Bronchus fibroblast of lung (primary cell): ENCODE measurements around a stretch of chr20.

GRCh38 chr20:47533398-47533872 is 31.7 kb downstream of the NCOA3 start:
- RAMPAGE, long total RNA = no peak

- RAMPAGE, long total RNA = no peak
These were observed 919 bp upstream of the SULF2 start for GRCh38 chr20:47785838-47786962.

DNA sequence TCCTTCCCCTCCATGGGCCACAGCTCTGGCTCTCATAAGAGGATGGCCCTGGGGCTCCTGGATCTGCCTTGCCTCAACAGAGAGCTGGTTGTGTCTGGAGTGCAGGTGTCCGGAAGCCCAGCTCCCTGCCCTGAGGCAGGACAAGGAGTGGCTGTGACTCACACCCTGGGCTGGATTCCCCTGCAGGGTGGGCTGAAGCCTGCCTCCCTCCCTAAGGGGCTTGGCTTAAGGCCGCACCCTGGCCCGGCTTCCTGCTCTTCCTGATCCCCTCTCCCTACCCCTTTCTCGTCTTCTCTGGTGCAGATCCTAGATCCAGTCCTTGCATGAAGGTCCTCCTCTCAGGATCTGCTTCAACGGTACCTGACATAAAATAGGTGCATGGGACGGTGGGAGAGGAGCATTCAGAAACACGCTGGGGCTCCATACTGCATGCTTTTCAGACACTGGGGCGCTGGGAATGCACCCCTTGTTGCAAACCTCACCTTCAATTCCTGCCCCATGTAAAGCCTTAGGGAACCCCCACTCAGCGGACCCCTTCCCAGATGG is 24.5 kb upstream of the SULF2 start:
- RAMPAGE, long total RNA = no peak

- RAMPAGE, long total RNA = no peak
These were observed 203.4 kb upstream of the SULF2 start for GRCh38 chr20:47988511-47989193.

GRCh38 chr20:48020088-48020451 is 234.8 kb upstream of the SULF2 start:
- RAMPAGE, long total RNA = no peak

- RAMPAGE, long total RNA = no peak
These were observed 507.4 kb upstream of the SULF2 start for GRCh38 chr20:48292619-48293159.

- RAMPAGE, long total RNA = no peak
These were observed 516.2 kb downstream of the PREX1 start for GRCh38 chr20:48311504-48312108.

DNA sequence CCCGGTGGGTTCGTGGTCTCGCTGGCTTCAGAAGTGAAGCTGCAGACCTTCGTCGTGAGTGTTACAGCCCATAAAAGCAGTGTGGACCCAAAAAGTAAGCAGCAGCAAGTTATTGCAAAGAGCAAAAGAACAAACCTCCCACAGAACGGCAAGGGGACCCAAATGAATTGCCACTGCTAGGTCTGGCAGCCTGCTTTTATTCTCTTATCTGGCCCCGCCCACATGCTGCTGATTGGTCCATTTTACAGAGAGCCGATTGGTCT is 264.4 kb downstream of the PREX1 start:
- RAMPAGE, long total RNA = no peak

DNA sequence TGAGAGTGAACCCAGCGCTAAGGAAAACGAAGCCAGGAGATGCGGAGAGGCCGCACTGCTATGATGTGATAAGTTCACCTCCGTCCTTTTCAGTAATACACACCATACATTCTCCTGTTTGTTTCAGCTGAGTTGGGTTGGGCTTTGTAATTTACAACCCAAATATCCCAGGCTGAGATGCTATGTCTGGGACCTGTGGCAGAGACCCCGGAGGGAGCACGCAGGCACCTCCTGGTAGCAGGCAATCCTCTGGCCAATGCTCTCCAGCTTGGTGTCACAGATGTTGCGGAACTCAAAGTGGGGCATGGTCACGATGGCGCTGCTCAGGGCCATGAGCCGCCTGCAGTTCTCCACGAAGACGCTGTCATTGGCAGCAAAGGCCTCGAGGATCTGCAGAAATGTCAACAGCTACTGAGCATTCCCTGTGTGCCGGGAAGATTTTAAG is 177.1 kb downstream of the PREX1 start:
- RAMPAGE, long total RNA = no peak

GRCh38 chr20:48723240-48724172 is 104.3 kb downstream of the PREX1 start:
- RAMPAGE, long total RNA = no peak

GRCh38 chr20:48724990-48726207 is 102.4 kb downstream of the PREX1 start:
- RAMPAGE, long total RNA = no peak

DNA sequence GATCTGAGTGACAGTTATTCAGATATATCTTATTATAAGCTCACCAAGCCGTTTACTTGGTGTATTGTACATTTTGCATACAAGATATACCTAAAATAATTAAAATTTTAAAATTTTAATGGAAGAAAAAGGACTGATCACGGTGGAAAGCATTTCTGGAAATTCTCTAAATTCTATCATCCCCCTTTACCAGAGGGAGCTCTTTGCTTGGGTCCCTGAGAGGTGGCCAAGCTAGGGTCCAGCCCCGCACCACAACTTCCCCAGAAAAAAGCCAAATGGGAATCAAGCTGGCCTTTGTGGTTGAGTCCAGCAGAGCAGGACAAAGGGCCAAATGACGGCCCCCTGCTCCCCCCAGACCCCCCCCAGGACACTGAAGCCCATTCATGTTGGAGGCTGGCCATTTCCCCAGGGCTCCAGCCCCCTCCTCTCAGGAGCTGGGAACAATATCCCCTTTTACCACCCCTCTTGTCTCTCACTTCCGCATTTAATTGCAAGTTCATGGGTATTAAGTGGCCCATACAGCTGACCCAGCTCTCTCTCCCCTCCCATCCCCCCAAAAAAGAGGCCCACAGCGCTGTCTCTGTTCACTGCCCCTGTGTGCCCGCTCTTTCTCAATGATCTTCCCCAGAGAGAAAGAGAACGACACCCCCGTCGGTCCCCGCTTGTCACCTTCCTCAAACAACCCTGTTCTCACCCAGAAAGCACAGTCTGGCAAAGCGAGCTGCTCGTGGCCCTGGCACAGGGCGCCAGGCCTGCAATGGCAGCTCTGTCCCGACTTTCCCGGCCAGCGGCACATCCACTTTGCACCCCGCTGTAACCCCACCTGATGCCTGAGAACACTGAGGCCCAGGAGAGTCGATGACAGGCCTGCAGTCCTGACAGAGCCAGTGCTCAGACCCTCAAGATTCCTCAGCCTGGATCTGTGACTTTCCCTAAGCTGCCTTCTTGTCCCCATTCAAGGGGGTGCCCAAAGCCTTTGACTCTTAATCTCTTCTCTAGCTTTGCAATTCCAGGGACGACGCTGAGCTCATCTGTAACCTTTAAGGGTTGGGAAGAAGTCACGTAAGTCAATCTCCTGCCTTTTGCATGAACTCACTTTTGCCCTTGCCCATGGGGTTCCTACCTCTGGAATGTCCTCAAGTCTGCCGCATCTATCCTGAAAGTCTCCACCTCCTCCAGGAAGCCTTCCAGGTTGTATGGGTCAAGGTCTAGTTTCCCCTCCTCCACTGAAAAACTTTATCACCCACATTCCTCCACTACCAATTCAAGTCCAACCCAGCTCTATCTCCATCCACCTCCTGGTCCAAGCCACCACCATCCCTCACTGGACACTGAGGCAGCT is 30.3 kb downstream of the PREX1 start:
- RAMPAGE, long total RNA = no peak

DNA sequence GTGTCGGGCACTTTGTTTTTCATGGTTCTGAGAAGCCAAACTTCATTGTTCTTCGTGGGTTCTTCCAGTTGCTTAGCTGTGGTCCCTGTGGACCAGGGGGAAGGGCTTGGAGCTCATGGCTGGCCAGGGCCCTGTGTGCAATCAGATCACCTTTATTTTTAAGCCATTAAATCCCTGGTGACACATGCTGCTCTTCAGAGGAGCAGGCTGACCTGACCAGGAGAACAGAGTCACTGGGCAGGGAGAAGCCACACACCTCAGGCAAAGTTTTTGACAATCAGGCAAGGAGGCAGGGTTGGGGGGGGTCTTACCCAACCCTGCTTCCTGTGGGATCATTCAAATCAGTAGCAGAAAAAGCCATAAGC is 36.9 kb upstream of the PREX1 start:
- RAMPAGE, long total RNA = no peak

DNA sequence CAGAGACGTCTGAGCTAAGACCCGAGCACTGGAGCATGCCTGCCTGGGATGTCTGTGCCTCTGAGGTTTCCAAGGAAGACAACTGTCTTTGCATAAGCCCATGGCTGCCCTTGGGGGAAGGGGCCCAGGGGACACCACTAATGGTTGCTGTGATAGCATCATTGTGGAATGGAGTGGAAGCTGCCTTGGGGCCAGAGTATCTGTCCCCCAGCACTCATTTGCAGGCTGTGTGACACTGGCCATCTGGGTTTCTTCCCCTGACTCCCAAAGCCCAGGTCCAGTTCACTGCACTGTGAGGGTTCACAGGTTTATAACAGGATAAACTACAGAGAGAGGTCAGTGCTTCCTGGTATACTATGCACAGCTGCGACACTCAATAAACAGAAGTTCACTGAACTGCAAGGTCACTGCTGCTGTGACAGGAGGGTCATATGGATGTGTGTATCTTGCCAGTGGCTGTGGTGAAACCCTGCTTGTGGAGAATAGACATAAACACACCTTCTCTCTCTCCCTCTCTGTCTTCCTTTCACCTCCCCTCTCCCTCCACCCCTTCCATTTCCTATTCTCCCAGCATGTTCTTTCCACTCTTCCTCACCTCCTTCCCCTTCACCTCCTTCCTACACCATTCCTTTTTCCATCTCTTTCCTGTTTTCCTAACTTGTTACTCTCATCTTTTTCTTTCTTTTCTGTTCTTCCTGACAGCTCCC is 1.3 kb upstream of the ARFGEF2 start:
- RAMPAGE, long total RNA = no peak

DNA sequence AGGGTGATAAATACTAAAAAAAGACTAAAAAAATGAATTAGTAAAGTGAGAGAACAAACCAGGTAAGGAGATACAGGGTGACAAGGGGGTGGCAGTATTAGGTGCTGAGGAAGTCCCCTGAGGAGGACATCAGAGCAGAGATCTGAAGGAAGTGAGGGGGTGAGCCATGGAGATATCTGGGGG is 9.9 kb downstream of the ARFGEF2 start:
- RAMPAGE, long total RNA = no peak

DNA sequence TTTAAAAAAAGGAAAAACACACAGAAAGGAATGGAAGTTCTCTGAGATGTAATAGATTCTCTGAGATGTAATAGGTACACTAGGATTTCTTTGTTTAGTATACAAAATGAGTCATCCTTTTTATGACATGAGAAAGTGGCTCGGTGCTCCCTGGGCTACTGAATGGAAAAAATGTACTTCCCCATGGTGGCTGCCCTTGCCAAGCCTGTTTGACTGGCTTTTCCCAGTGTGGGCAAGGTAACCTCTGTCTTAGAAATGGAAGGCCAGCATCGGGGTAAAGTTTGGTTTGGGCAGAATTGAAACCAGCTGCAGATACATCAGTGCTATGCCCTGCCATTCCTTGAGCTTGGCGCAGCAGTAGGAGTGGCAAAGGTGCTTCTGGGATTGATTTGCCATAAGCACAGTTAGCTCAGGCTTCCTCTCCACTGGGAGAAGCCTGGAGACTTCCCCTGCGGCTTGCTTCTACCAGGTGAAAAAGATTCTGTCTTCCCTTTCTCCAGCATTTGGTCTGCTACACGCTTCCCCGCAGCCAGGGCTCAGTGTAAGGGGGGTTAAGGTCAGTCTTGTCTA is 24.4 kb downstream of the ARFGEF2 start:
- RAMPAGE, long total RNA = no peak

- RAMPAGE, long total RNA = no peak
These were observed 55.1 kb upstream of the CSE1L start for GRCh38 chr20:48990847-48991528.

DNA sequence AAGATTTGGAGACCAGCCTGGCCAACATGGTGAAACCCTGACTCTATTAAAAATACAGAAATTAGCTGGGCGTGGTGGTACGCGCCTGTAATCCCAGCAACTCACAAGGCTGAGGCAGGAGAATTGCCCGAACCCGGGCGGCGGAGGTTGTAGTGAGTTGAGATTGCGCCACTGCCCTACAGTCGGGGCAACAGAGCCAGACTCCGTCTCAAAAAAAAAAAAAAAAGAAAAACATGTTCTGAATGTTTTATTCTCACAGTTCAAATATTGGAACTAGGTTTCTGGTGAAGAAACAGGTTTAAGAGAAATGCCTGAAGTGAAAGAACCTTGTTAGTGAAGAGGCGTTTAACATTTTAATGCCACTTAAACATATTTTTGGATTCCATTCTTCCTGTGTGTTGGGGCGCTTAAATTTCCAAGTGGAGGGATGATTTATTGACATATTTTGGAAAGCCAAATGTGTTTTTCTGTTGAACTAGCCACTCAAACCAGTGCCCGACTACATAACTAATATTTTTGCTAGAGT is 1.6 kb upstream of the ZNFX1 start:
- RAMPAGE, long total RNA = no peak

DNA sequence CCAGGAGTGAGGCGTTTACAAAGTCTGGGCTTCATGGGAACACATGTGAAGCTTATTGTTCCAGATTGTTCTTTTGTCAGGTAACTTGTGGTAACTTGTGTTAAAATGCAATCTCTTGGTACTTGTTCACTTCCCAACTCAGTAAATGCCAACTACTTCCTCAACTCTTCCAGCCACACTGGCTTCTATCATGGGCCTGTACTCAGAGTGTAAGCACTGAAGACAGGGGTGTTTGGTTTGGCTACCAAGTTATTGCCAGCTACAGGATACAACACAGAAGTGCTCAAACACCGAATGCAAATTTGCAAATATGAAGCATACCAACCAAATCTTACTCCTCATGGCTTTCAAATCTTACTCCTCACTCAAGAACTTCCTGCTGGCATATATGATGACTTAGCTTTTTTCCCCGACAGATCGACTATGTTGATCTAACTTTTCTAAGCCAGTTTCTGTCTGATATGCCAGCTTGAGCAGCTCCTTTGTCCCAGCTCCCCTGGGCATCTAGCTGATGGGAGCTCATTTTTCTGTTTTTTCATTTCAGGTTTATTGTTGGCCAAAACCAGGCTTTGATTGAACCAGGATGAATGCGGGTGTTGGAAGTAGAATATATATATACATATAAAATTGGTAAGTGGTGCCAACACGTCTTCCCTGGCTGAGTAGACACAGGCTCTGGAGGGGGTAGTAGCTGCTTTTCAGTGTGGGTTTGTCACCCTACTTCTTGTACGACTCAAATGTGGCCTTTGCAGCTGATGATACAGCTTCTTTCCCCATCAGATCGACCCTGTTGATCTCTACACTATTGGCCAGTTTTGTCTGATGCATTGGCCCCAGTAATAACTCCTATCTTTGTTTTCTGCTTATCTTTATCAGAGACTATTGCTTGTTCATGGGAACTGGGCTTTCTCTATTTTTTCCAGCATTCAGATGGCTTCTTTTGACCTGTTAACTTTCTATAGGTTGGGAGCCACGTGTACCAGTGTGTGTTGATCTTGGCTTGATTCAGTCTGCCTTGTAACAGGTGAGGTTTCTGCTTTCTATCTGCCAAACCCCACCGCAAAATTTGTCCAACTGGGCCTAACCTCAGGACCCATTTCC is 2.4 kb upstream of the ZNFX1 start:
- RAMPAGE, long total RNA = no peak

GRCh38 chr20:49742941-49743362 is 29.3 kb upstream of the B4GALT5 start:
- RAMPAGE, long total RNA = no peak